Prostate gland (tissue), 2 donors: Measurements from ENCODE around the gene BPI.

DNA sequence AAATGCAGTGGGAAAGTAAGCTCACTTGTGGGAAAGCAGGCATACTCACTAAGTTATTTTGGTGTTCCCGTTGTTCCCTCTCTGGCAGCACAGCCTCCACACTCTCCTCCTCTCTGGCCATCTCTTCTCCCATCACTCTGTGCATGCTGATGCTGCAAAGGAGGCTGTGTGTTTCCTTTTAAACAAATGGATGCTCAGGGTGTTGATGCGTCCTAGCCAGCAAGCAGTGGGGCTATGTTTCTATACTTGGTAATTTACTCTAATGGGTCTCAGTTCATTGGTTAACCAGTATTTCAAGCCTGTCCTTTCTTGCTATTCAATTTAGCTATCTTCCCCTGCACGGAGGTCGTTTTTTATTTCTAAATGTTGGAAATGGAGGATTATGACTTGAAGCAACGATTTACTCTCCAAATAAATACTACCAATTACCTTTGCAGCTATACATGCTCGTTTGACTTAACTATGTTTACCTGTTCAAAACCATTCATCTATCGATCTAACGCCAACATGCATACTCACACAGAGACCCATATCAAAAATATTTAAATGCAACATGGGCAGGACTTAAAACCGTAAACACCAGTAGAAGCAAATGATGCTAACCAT, 44.4 kb downstream of the TTI1 start:
- PRO-cap = no peak
- RAMPAGE, long total RNA, 2 experiments = no peak in any of the 2 experiments

- PRO-cap = no peak
- RAMPAGE, long total RNA, 2 experiments = no peak in any of the 2 experiments
Measured at GRCh38 chr20:37994370-37995055, 38.7 kb downstream of the TTI1 start.

DNA sequence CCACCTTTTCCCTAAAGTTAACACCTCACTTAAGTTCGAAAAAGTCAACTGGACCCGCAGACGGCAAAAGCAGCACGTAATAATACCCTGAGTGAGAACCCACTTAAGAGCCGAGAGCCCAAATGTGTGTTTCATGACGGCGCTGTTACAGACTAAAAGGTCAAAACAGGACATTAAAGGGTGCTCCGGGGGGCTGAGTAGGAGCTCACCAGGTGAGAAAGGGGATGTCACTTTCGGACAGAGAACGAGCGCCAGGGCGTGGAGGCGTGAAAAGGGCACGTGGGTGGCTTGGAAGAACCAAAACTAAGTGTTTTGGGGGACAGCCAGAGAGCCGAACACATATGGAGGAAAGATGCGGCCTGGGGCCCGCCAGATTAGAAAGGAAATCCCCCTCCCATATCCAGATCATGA, 345 bp downstream of the TTI1 start:
- PRO-cap = no peak
- RAMPAGE, long total RNA, 2 experiments = no peak in any of the 2 experiments

GRCh38 chr20:38065543-38066500, 32.3 kb downstream of the RPRD1B start:
- PRO-cap = no peak
- RAMPAGE, long total RNA, 2 experiments = no peak in any of the 2 experiments

- PRO-cap = no peak
- RAMPAGE, long total RNA, 2 experiments = no peak in any of the 2 experiments
Measured at GRCh38 chr20:38090194-38091373, 57.0 kb downstream of the RPRD1B start.

GRCh38 chr20:38132067-38132644, 32.9 kb downstream of the TGM2 start:
- PRO-cap = no peak
- RAMPAGE, long total RNA, 2 experiments = no peak in any of the 2 experiments

DNA sequence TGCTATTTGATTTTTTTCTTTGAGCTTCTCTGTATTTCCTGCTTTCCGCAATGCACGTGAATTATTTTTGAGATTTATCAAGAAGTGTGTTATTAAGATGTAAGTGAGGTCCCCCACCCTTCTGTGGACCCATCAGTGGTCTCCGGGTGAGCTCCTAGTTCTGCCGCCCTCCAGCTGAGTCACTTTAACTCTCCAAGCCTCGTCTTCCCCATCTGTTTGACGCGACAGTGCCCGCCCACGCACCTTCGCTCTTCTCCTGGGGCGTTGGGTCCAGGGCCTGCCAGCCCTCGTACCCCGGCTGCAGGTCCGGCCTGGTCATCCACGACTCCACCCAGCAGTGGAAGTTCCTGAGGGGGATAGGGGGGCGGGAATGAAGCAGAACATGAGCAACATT, 24.0 kb downstream of the TGM2 start:
- PRO-cap = no peak
- RAMPAGE, long total RNA, 2 experiments = no peak in any of the 2 experiments

DNA sequence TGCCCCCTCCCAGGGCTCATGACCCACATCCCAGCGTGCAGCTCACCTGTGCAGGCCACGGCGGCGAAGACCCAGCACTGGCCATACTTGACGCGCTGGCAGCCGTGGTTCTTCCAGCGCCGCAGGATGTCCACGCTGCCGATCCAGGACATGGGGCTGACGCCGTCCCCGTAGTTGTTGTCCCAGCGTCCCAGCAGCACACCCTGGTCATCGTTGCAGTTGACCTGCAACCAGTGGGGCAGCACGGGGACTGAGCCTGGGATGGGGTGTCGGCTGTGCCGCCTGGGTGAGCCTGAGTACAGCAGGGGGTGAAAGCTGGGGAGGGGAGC, 18.4 kb downstream of the TGM2 start:
- PRO-cap = no peak
- RAMPAGE, long total RNA, 2 experiments = no peak in any of the 2 experiments

GRCh38 chr20:38150813-38151099, 14.3 kb downstream of the TGM2 start:
- PRO-cap = no peak
- RAMPAGE, long total RNA, 2 experiments = no peak in any of the 2 experiments

GRCh38 chr20:38162167-38162617, 2.9 kb downstream of the TGM2 start:
- PRO-cap = no peak
- RAMPAGE, long total RNA, 2 experiments = no peak in any of the 2 experiments

GRCh38 chr20:38217500-38218238, 42.9 kb downstream of the KIAA1755 start:
- PRO-cap = no peak
- RAMPAGE, long total RNA, 2 experiments = no peak in any of the 2 experiments

GRCh38 chr20:38271142-38271562, 10.6 kb upstream of the KIAA1755 start:
- PRO-cap = unidirectional peak, minus-strand start at chr20:38271217
- RAMPAGE, long total RNA, 2 experiments = no peak in any of the 2 experiments

- PRO-cap = no peak
- RAMPAGE, long total RNA, 2 experiments = no peak in any of the 2 experiments
Measured at GRCh38 chr20:38291339-38291633, 12.7 kb upstream of the BPI start.

DNA sequence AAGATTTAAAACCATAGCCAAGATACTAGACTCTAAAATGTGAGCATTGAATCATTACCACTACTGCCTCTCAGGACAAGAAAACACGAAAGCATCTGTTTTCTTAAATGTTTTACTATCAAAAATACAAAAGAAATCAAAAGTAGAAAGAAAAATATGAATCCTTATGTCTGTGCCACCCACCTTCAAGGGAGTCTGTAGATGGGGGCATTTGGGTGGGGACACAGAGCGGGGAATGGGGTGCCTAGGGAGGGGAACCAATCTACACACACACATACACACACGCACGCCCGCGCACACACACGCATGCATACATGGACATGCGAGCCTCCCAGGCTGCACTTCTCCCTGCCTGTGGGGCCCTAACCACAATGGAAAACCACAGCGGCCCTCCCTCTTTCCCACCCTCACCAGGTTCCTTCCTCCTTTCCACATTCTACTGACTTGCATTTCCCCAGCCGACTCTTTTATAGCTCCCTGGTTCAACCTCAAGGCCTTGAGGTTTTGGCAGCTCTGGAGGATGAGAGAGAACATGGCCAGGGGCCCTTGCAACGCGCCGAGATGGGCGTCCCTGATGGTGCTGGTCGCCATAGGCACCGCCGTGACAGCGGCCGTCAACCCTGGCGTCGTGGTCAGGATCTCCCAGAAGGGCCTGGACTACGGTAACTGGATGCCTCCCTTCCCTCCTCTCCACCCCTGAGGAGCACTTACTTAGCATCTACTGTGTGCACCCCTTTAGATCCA, at the start of gene BPI:
BPI (plus strand) TSS at position 465 of the 744 bp plus-strand sequence.
- PRO-cap = no peak
- RAMPAGE, long total RNA, 2 experiments = no peak in any of the 2 experiments

DNA sequence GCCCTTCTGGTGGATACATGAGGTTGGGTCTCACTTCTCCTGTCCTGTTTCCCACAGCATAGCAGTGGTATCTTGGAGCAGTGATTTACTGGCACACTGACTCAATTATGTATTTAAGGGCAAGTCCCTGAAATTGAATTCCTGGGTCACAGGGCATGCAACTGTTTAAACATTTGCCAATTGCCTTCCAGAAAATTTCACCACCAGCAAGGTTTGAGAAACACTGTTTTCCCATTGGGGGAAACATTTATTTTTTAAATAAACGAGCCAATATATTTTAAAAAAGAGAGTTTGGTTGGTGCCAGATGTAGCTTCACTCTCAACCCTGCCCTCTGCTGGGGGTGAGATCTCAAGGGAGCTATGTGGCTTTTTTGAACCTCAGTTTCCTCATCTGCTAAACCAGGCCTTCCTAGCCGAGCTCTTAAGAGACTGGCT, 486 bp upstream of the LBP start:
- PRO-cap = no peak
- RAMPAGE, long total RNA, 2 experiments = no peak in any of the 2 experiments

GRCh38 chr20:38357579-38358005, 11.3 kb downstream of the LBP start:
- PRO-cap = no peak
- RAMPAGE, long total RNA, 2 experiments = no peak in any of the 2 experiments

DNA sequence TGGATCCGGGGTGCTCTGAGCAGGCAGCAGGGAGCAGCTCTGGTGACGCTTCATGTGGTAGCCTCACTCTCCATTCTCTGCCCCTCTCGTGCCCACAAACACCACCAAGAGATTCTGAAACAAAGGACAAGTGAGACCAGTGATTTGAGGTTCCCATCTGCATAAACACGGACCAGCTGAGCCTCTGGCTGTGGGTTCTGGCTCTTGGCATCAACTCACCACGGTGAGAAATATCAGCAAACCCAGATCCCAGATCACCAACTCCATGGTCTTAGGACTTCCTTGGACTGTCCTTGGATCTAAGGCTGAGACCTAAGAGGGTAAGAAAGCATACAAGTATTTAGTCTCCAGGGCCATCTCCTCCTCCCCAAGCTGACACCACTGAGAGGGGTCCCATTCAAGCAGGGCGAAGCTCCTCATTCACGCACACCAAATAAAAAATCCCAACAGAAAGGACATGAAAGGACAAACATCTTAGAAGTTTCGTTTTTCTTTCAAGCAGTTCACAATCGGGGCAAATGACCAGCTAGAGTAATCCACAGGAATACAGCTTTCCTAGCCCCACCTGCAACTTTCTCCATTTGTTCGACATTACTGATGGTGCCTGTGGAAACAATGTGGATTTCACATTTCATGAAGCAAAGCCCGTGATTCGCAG, 51.7 kb upstream of the RALGAPB start:
- PRO-cap = no peak
- RAMPAGE, long total RNA, 2 experiments = no peak in any of the 2 experiments

- PRO-cap = no peak
- RAMPAGE, long total RNA, 2 experiments = no peak in any of the 2 experiments
Measured at GRCh38 chr20:38425597-38426560, 46.8 kb upstream of the RALGAPB start.

- PRO-cap = no peak
- RAMPAGE, long total RNA, 2 experiments = no peak in any of the 2 experiments
Measured at GRCh38 chr20:38450335-38450926, 22.2 kb upstream of the RALGAPB start.

DNA sequence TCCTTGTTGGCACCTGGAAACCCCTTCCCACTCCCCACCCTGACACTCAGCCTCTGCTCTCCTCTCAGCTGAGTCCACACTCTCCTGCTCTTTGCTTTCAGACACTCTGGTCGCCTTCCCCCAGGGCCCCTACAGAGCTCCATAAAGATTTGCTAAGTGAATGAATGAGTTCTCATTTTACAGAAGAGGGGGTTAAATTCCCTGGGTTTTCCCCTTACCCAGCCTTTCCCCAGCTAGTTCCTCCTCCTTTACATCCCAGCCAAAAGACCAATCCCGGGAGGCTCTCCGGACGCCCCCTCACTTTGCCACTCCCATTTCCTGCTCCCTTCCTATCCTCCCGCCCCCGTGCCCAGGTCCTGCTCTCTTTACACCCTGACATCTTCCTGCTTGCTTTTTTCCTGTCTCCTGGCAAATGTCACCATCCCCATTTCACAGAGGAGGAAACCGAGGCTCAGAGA, 20.1 kb downstream of the ADIG start:
- PRO-cap = no peak
- RAMPAGE, long total RNA, 2 experiments = no peak in any of the 2 experiments